Cardiac atrium fibroblast (primary cell): ENCODE measurements around the gene CALB2.

DNA sequence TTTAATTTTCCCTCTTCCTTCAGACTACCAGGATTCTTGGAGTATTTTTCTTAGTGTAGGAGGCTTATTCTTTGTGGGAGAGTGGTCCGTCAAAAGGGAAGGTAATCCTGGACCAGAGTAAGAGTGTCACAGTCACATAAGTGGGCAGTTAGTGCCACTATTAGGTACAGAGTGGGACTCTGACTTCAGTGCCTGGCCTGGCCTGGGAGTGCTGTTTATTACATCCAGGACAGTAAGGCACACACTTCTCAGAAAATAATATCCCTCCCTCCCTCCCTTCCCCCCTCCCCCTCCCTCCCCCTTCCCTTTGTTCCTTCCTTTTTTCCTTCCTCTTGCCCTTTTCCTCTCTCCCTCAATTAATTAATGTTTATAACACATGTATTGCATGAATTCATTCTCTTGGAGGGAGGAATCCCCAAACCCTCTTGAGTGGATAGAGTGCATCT is 62.1 kb downstream of the WWP2 start:
- RAMPAGE, long total RNA: no peak

DNA sequence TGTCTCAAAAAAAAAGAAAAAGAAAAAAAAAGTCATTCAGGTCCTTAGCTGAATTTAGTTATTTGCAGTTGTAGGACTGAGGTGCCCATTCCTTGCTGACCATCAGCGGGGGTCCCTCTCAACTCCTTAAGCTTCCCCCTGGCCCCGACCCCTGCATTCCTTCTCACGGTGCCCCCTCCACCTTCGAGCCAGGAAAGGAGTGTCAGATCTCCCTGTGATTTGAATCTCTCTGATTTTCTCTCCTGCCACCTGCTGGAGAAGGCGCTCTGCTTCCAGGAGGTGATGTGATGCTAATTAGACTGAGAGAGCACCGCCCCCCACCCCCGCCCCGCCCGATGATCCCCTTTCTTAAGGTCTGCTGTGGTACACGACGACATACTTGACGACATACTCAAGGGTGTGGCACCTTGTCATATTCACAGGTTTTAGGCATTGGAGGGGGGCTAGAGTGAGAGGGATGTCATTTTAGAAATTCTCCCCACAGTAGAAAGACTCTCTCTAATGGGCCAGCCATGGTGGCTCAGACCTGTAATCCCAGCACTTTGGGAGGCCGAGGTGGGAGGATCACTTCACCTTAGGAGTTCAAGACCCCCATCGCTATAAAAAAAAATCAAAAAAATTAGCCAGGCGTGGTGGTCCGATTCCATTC is 91.5 kb upstream of the CLEC18A start:
- RAMPAGE, long total RNA: no peak

- RAMPAGE, long total RNA: no peak
Observed at GRCh38 chr16:69926670-69927191, 24.4 kb upstream of the CLEC18A start.

DNA sequence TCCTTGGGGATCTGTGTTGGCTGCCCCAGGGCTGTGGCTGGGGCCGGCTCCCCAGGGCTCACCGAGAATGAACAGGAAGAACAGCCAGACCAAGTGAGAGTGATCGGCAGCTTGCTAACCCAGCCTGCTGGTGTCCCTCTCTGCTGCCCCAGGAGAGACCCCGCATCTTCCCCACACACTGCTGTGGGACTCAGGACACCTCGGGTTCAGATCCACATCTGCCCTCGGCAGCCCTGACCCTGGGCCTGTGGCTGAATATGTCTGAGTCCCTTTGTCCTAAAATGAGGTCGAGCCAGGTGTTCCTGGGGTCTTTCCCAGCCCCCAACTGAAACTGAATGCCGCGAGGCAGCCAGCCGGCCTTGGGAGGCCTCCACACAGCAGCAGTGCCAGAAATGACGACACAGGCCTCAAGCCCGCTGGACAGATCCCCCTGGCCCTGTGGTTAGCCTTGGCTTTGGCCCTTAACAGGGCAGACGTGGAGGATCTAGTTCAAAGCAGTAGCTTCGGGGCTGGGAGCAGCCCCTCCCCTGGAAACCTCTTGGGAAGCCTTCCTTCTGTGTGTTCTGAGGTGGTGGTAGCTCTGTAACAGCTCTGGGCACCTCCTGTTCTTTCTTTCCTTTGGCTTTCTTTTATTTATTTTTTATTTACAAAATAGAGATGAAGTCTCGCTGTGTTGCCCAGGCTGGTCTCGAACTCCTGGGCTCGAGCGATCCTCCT is 23.8 kb upstream of the CLEC18A start:
- RAMPAGE, long total RNA: no peak

GRCh38 chr16:69942144-69942666 is 8.9 kb upstream of the CLEC18A start:
- RAMPAGE, long total RNA: no peak

DNA sequence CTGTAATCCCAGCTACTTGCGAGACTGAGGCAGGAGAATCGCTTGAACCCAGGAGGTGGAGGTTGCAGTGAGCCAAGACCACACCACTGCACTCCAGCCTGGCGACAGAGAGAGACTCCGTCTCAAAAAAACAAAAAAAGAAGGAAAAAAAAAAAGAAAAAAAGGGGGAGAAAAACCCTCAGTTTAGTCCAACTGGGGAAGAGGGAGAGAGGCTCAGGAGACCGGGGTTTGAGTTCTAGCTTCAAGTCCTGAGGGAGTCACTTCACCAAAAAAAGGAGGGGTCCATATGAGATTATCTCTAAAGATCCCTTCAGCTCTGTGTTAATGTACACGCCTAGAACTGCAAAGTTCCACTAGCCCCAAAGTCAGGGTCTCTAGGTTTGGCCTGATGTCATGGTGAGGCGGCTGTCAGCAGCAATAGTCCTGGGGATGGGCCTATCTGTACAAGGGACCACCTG is 6.0 kb downstream of the AARS1 start:
- RAMPAGE, long total RNA: no peak

- RAMPAGE, long total RNA: no peak
Observed at GRCh38 chr16:70380228-70380400, 33.4 kb downstream of the DDX19A start.

GRCh38 chr16:70380401-70381221 is 33.9 kb downstream of the DDX19A start:
- RAMPAGE, long total RNA: no peak

DNA sequence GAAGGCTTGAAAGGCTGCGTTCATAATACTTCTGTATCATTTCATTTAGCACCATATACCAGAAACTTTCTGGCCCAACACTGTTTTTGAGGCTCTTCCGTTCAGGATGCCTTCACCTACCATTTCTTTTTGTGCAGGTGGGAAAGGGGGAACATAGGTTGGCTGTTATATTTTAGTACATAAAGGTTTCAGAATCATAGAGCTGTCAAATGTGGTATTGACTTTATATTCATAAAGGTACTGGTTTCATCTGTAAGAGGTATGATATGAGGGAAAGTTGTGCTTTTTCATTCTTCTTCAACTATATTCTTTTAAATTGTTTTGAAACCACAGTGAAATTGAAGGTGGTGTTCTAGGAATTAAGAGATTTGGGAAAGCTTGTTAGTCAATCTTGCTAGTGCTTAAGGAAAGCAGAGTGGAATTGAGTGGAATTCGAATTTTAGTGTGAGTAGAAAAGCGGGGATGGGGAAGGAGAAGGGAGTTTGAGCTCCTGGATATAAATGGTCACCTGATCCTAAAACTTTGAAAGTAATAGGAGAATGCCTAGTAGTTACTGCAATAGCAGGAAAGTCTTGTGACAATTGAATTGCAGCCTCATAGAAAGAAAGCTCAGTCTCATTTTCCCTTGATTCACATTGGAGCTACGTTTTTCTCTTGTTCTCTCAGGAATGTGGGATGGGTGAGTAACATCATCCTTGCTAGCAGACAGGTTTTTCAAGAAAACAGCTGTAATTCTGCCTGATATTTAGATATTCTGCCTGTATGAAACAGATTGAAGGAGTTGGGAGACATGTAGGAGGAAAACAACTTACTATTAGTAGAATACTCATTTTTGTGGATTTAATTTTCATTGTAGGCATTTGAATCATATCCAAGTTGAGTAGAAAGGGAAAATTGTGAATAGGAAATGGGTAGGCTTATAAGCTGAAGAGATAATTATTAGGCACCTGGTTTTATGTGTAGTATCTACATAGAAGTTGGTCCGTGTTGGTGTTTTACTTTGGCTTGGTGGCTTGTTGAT is 25.2 kb downstream of the SF3B3 start:
- RAMPAGE, long total RNA: no peak

DNA sequence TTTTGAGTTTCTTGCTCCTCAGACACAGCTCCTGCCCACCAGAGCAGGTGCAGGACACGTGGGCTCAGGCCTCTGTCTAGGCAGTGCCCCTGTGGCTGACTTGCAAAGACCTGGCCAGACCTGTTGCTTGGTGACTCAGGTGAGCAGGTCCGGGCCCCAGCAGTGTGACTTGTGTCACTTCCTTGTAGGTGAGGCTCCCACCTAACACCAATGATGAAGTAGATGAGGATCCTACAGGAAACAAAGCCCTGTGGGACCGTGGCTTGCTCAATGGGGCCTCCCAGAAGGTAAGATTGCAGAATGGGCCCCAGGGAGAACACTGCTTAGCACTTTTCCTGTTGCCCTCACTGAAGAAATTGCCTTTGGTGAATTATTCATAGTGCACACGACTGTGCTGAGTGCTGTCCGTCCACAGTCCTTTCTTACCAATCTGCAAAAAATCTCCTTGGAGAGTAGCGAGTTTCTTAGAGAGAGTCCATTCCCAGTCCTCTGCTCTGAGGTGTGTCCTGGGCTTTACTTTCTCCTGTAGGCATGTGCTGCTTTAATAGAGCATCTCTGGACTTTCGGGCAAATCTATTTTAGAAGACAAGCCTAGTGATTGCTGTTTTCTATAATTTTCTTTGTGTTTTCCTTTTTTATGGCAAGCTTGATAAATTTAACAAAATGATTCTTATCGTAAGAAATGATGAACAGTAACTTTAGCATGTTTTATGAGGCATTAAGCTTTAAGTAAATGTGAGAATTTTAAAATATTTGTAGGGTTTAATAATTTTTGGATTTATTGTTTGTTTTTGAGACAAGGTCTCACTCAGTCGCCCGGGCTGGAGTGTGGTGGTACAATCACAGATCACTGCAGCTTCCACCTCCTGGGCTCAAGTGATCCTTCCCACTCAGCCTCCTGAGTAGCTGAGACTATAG is 45.5 kb downstream of the SF3B3 start:
- RAMPAGE, long total RNA: no peak

GRCh38 chr16:70662298-70663383 is 16.3 kb downstream of the IL34 start:
- RAMPAGE, long total RNA: no peak

DNA sequence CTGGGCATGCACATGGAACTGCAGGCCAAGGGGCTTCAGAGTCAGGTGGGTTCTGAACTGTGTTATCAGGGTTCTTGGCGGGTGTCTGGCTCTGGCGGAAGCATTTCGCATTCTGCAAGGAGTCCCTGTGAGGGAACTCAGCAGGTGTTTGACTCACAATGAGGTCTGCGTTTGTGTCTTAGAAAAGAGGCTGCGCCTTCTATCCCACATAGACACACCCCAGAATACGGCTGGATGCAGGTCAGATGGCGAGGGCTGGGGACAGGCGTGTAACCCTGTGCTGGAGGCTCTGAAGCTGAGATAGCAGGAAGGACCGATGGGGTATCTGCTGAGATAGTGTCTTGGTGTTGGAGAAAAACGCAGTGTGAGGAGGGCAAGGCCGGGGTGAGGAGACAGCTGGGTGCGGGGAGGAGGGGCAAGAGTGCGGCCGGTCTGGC is 22.6 kb upstream of the MTSS2 start:
- RAMPAGE, long total RNA: no peak

DNA sequence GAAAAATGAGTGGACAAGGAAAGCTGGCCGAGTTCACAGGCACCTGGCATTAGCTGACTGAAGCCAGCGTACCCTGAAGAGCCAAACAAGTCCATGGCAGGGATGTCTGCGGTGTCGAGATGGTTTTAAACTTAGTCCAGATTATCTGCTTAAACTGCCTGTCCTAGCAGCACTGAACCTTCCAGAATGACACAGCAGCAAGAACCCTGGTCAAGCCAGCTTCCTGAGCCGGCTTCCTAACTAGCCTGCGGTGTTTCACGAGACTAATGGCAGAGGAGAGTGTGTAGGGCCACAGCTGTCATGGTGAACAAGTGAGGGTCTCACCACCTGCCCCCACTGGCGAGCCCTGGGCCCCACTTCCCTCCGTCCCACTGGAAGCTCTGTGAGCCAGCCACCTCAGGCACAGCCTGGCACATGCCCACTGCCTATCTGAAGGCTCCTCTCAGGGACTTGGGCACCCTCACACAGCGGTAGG is 28.8 kb upstream of the MTSS2 start:
- RAMPAGE, long total RNA: no peak

DNA sequence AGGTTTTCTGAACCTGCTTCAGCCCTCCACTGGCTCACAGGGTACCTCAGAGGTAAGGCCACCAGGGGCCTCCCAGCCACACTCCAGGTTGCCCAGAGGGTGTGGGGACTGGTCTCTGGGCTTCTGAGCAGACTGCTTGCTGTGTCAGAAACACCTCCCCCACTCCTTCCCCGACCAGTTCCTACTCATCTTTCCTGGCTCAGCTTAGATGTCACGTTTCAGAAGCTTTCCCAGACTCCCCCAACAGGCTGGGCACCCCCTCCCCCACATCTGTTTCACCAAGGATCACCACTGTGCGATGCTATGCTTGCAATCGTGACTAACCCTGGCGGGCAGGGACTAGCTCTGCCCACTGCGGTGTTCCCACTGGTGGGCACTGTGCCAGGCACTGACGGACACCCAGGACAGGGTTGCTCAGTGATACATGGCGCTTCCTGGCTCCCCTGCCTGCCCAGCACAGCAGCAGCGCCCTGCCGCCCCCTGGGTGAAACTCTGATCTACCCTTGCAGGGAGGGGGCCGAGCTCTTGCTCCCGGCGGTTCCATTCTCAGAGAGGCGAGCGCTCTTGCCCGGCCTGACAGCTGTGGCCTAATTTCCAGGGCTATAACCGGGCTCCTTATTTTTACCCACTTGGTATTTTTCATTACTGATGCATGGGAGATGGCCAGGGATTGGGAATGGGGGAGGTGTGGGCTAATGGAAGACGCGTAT is 29.4 kb upstream of the MTSS2 start:
- RAMPAGE, long total RNA: no peak

DNA sequence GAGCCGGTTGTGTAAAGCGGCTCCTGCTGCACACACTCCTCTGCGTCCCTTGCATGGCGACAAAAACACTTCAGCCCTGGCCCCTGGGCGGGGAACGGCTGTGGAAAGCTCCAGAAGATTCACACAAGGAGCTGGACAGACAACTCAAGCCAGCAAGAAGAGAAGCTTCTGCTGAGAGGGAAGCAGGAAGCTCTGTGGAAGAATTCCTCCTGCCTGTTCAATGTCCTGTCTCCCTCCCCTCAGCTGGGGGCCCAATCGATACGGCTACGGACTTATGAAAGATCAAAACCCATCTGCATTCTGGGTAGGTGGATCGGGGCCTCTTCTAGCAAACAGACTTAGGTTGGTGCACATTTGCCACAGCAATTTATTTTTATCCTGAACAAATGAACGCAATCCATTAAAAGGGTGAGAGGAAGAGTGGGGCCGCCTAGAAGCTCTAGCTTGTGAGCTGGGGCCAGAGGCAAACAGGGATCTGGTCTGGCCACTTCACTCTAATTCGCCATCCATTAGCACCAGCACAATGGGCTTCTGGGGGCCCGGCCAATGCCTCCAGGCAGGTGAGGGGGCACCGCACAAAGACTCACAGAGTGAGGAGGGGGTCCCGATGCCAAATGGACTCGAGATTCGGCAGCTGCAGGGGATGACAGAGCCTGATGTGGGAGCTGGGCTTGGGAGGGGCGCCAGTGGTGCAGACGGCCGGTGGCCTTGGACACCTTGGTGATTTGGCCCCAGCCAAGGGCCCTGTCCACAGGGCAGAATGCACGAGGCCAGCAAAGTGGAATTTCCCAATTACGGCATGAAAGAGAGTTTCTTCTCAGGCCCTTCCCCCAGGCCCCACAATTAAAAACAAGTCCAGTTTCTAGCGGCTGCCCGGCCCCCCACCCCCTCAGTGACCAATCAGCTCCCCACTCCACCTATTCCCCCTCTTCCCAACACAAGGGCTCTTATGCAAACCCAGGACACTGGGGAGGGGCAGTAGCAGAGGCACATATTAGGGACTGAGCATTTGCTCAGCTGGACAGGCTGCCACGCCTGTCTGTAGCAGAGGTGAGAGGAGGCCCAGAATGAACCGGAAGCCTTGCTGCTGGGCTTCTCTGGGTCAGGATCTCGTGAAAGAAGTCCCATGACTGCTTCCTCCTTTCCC is 39.1 kb upstream of the MTSS2 start:
- RAMPAGE, long total RNA: no peak

- RAMPAGE, long total RNA: no peak
Observed at GRCh38 chr16:70778035-70778467, 22.9 kb downstream of the VAC14 start.

DNA sequence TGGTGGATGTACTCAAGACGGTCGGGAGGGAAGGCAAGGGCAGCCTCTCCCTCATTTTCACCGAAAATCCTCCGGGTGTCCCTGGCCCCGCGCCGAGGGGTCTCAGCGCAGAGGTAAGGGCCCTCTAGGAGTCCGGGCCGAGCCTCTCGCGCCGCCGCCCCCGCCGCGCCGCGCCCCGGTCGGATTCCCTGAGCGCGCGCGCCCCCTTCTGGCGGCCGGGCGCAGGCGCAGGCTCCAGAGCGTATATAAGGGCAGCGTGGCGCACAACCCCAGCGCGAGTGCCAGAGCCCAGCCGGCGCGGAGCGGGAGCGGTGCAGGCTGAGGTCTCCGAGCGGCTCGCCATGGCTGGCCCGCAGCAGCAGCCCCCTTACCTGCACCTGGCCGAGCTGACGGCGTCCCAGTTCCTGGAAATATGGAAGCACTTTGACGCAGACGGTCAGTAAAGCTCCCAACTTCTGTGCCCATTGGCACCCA is at the start of gene CALB2:
Gene CALB2, plus strand, starts transcription at position 272 of the 474 bp plus-strand sequence.
- RAMPAGE, long total RNA: no peak

DNA sequence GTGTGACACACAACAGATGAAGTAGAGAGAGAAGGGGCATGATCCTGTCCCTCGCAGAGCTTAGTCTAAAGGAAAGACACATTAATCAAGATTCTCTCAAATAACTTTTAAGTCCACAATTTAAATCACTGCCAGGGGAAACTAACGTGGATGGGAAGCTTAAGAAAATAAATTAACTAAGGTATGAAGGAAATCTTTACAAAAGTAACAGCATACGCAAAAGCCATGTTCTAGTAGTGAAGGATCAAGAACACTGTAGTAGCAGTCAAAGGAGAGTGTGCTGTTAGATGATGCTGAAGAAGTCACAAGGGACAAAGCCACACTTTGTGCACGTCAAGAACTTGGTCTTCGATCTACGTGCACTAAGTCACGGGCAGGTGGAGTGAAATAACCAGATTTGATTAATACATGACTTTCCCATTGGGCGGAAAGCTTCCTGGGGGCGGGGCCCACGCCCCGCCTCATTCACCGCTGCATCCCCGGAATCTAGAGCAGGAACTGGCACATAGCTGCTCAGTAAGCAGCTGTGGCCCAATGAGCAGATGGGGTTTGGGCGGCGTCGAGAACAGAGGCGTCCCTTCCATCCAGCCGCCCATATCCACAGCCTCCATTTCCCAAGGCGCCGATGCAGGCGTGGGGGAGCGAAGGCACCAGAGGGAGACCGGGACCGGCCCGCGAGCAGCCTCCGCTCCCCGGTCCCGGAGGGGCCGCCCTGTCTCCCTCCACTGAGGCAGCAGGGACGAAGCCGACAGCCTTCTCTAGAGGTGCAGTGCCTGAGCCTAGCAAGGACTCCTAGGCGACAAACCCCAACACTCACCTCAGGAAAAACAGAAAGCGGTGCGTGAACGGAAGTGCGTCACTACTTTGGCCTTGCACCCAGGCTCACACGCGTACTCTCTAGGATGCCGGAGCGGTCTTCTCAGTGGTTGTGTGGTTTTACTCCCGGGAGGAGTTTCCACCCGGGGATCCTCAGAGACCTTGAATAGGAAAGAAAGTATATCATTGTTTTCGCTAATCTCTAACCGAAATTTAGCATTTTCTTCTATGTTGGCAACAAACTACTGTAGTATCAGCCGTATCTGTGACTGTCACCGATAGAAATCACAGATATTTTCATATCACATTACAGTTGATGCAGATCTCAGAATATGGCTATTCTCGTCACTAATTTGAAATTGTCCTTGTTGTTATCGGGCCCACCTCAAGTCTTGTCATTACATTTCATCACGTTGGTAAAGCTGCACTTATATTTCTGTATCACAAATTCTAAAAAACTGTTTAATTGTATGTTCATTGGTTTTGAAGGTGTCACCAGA is 4.9 kb downstream of the ZNF19 start:
- RAMPAGE, long total RNA: no peak

DNA sequence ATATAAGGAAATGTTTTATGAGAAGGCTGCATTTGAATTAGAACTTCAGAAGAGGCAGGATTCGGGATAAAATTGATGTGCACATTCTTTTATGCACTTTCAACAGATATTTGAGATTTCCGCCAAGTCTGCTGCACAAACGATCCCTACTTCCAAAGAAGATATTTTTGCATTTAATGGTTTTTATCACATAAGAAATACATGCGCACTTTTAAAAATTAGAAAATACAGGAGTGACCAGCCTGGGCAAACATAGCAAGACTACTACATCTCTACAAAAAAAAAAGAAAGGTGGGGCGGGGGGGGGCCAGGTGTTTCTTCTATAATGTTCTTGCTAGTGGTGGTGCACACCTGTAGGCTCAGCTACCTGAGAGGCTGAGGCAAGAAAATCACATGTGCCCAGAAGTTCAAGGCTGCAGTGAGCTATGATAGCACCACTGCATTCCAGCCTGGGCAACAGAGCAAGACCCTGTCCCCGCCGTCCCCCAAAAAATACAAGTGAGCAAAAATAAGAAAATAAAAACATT is 10.8 kb upstream of the CHST4 start:
- RAMPAGE, long total RNA: no peak

DNA sequence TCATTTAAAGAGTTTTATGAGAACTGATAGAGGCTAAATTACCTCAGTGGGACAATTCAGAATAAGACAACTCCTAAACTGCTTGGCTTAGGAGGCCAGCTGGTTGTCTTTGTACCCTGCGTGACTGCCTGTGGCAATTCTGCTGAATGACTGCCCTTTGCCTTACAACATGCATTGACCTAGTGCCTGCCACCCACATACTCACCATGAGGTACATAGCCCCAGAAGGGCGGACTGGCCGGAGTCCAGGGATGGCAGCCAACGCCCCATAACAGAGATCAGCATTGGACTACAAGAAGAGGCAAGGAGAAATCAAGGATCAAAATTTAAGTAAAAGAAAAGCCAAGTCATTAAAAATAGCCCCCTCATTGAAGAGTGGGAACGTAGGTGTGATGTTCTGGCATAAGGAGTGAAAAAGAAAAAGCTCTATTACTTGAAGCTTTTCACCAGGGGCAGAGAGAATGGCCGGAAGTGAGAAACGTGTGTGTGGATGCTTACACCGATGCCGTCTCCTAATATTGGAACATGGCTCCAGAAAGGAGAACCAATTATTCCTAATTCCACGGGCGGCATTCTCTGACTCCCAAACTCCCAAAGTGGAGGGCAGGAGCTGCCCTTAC is 7.1 kb downstream of the TAT start:
- RAMPAGE, long total RNA: no peak